Frontal cortex (tissue), 2 donors: ENCODE measurements around a stretch of chr1.

DNA sequence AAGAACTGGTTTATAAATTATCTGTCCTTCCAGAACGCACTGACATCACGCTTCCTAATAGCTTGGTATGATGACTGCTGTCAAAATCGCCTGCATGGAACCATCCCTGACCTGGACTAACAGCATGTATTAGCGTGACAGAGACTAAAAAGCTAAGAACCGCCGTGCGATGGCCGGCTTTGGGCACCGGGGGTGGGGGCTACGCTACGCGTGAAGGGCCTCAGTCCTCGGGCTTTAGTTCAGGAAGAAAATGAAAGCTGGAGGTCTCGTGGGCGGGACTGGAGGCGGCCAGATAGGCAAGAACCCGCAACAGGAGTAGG is 133.4 kb upstream of the BARHL2 start:
- RAMPAGE, long total RNA: no peak

GRCh38 chr1:90850853-90851885 is 134.1 kb upstream of the BARHL2 start:
- RAMPAGE, long total RNA: start-site peak on the minus strand at chr1:90851578-90851669, 1,023 and 107 reads in 2 replicates

- RAMPAGE, long total RNA: no peak
Observed at GRCh38 chr1:90938729-90939350, 83.0 kb downstream of the ZNF644 start.

GRCh38 chr1:90965977-90966354 is 55.9 kb downstream of the ZNF644 start:
- RAMPAGE, long total RNA: no peak

DNA sequence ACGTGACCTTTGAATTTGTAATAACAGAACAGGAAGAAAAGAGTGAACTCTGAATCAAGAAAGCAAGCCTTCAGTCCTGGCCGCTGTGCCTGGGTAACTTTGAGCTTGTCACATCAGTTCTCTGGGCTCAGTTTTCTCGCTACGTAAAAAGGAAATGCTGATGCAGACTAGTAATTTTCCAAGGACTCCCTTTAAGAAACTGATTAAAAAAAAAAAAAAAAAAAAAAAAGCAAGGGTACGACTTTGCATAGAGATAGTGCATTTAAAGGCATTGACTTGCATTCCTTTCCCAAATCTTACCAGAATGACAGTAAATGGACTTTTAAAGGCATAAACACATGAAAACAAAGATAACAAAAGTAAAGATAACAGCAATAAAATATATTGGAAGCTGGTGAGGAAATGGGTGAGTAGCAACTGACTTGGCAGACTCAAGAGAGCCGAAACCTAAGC is 189.0 kb downstream of the CDC7 start:
- RAMPAGE, long total RNA: no peak

GRCh38 chr1:91695548-91695963 is 190.4 kb downstream of the TGFBR3 start:
- RAMPAGE, long total RNA: no peak

DNA sequence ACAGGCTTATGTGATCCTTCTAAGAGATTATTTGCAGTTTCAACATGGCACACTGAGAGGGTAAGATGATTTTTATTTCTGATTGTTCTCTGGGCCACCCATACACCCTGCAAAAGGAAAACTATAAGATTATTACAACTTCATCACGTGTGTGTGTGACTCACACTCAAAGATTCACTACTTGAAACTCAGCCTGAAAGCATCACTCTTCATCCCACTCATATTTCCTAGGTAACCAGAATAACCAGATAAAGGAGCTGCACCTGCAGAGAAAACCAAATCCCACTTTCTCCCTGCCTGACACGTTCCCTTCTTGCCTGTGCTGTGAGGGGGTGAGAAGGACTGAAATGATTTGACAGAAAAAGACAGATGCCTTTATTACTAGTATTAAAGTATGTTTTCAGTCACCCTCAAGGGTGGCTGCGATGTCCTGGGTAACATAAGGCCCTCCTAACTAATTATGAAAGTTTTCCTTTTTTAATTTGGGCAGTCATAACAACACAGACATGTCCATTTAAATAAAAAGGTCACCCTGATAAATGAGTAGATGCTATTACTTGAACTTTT is 131.6 kb downstream of the TGFBR3 start:
- RAMPAGE, long total RNA: no peak

- RAMPAGE, long total RNA: no peak
Observed at GRCh38 chr1:91777666-91777967, 108.3 kb downstream of the TGFBR3 start.

- RAMPAGE, long total RNA: no peak
Observed at GRCh38 chr1:91816978-91818027, 68.6 kb downstream of the TGFBR3 start.

GRCh38 chr1:91924066-91924696 is 25.0 kb upstream of the BRDT start:
- RAMPAGE, long total RNA: no peak

GRCh38 chr1:92249592-92250341 is 32.1 kb downstream of the C1orf146 start:
- RAMPAGE, long total RNA: no peak

DNA sequence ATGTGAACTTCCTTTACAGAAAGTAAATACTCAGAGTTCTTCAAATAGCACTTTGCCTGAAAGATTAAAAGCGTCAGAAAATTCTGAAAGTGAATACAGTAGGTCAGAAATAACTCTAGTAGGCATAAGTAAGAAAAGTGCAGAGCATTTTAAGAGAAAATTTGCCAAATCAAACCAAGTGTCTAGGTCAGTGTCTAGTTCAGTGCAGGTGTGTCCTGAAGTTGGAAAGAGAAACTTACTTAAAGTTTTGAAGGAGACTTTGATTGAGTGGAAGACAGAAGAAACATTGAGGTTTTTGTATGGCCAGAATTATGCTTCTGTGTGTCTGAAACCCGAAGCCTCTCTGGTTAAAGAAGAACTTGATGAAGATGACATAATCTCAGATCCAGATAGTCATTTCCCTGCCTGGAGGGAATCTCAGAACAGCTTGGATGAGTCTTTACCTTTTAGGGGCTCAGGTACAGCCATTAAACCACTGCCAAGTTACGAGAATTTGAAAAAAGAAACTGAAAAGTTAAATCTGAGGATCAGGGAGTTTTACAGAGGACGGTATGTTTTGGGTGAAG is 25.0 kb downstream of the RPAP2 start:
- RAMPAGE, long total RNA: no peak

- RAMPAGE, long total RNA: no peak
Observed at GRCh38 chr1:92476167-92476783, 10.4 kb downstream of the GFI1 start.

- RAMPAGE, long total RNA: no peak
Observed at GRCh38 chr1:92485612-92485784, 1.2 kb downstream of the GFI1 start.

DNA sequence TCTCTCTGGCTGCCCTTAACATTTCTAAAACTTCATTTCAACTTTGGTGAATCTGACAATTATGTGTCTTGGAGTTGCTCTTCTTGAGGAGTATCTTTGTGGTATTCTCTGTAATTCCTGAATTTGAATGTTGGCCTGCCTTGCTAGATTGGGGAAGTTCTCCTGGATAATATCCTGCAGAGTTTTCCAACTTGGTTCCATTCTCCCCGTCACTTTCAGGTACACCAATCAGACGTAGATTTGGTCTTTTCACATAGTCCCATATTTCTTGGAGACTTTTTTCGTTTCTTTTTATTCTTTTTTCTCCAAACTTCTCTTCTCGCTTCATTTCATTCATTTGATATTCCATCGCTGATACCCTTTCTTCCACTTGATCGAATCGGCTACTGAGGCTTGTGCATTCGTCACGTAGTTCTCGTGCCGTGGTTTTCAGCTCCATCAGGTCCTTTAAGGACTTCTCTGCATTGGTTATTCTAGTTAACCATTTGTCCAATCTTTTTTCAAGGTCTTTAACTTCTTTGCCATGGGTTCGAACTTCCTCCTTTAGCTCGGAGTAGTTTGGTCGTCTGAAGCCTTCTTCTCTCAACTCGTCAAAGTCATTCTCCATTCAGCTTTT is 147.5 kb upstream of the GFI1 start:
- RAMPAGE, long total RNA: no peak

- RAMPAGE, long total RNA: no peak
Observed at GRCh38 chr1:92713852-92714317, 71.0 kb downstream of the EVI5 start.

DNA sequence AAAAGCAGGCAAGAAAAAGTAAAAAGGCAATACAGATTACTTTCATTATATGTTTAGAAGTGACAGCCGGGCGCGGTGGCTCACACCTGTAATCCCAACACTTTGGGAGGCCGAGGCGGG is 686 bp upstream of the EVI5 start:
- RAMPAGE, long total RNA: no peak

GRCh38 chr1:92804652-92805293 is 19.9 kb upstream of the EVI5 start:
- RAMPAGE, long total RNA: no peak

DNA sequence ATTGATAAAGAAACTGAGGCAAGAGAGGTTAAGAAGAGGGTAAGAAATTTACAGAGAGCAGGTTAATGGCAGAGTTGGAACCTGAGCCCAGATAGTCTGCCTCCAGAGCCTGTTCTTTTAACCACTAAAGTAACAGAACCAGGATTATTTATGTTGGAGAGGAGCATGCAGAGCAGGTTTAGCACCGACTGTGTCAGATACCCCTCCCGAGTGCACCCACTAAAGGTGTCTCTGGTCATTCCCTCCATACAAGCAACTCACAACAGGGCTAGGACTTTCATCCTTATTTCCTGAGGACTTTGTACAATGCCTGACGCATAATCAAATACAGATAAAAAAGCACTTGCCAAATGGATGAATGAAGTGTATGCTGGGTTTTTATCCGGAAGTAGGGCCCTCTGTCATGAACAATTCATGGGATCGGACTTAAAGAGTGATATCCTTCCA is 25.9 kb downstream of the RPL5 start:
- RAMPAGE, long total RNA: no peak

- RAMPAGE, long total RNA: no peak
Observed at GRCh38 chr1:93110138-93110710, 31.1 kb downstream of the MTF2 start.